Measurements from ENCODE around the gene EBF3.

DNA sequence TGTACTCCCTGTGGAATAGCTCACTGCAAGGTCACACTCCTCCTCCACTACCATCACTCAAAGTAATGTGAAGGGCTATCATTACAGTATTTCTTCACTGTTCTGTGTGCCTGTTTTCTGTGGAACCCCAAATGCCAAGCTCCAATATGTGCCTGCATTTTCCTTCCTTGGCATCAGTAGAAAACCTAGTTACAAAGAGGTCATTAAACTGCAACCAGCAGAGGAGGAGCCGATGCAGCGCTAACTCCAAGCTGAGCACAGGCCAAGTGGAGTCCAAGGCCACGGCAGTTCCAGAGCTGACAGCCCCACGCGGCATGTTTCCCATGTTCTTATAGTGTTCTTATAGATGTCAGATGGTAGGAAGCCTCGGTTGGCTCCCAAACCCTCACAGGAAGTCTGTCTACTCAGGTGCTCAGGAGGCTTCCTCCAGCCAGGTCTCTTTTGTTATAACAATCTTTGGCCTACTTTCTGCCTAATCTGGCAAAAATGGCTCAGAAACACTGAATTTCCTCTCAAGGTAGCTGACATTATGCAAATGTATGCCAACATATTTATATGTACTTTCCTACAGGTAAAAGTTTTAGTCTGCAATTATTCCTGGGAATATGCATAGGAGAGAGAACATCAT is 21.6 kb downstream of the BCCIP start:
- RRBS = no CpG with 5 or more reads among the region's 6 CpGs

DNA sequence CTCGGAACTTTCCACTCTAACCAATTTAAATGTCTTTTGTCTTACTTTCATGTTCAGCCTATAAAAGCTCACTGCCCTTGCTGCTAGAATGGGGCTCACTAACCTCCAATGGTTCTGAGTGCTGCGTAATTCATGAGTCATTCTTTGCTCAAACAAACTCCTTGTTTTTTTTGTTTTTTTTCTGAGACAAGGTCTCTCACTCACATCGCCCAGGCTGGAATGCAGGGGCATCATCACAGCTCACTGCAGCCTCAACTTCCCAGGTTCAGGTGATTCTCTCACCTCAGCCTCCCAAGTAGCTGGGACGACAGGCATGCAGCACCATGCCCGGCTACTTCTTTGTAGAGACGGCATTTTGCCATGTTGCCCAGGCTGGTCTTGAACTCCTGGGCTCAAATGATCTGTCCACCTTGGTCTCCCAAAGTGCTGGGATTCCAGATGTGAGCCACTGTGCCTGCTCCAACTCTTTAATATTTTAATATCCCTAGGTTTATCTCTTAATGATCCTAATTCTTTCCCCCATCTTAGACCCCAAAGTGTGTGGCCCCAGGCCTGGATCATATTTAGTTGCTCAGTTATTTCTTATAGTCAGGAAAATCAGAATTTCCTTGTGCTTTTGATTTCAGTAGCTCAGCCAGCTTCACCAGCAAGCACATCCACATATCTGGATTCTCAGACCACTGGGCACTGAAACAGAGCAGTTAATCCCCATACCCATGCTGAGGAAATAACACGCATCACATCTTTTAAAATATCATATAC is 1.4 kb downstream of the DHX32 start:
- RRBS = no CpG with 5 or more reads among the region's 7 CpGs

- RRBS = 38% methylated on average over 21 of the region's 37 CpGs
Observed at GRCh38 chr10:125896160-125896372, 298 bp upstream of the FANK1 start.

GRCh38 chr10:126070396-126071270 is 174.3 kb downstream of the FANK1 start:
- RRBS = no CpG with 5 or more reads among the region's 10 CpGs

DNA sequence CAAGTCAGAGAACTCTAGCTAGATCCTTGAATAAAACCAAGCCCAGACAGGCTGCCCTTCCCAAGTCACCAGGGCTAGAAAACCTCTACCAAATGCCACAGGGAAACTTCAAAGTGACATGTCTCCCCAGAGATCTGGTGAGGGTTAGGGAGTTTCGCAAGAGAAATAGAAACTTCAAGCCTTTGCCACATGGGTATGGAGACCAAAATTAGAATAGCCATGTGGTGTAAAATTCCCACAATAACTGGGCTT is 14.4 kb downstream of the ADAM12 start:
- RRBS = no CpG with 5 or more reads among the region's 1 CpG

GRCh38 chr10:126944090-126944727 is 39.0 kb downstream of the DOCK1 start:
- RRBS = no CpG with 5 or more reads among the region's 16 CpGs

DNA sequence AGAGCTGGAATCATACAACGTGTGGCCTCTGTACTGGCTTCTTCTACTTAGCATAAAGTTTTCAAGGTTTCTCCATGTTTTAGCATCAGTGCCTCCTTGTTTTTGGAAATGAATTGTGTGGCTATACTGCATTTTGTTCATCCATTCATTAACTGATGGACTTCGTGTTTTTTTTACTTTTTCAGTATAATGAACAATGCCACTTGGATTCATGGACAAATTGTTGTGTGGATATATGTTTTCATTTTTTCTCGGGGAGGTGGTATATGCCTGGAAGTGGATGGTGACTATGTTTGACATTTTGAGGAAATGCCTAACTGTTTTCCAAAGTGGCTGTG is 86.8 kb downstream of the INSYN2A start:
- RRBS = no CpG with 5 or more reads among the region's 3 CpGs

GRCh38 chr10:127534309-127534546 is 14.9 kb upstream of the NPS start:
- RRBS = no CpG with 5 or more reads among the region's 2 CpGs

DNA sequence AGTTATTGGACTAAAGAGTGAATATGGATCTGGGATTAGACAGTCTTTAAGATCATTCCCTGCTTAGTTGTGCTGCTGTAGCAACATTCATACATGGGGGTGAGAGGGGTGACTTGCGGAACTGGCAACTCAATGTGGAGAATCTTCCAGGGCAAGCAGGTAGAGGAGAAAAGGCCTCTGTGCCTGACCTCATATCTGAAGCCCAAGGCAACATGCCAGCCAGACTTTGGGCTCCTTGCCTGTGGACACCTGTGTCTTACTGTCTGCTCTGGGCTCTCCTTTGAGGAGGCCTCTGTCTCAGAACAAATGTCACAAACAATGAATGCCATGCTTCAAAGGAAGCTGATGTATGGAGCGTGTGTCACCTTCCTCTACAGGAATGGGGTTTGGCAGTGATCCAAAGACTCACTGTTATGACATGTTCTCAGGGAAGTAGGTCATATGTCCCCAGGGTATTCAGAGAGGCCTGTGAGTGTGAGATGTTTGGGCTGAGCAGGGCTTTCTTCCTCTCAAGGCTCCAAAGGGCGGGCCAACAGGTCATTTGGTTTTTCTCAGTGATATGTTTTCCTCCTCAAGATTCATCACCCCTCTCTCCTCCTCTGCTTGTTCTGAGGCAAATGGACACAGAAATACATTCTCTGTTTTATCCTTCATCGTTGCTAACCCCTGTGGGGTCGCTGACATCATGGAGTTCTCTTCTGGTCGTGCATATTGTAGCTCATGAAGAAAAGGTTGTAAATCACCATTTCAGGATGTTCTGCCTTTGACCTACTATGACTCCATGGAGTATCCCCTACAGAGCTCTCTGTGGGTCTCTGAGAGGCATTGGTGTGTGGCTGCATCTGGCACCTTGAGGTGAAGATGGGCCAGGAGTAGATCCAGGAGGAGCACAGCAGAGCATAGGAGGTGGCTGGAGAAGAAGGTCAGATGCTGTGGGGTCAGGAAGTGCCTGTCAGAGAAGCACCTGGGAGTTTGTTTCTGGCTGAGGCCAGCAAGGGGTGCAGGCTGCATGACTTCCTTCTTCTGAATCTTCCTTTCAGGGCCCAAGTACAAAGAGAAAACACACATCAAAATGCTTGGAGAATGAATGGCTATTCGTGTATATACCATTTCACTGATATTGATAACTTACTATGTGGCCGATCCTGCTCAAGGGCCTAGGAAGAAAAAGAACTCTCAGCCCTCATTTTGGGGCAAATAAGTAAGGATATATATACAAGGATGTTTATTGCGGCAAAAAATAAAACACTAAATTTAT is 38.7 kb downstream of the PTPRE start:
- RRBS = no CpG with 5 or more reads among the region's 9 CpGs

- RRBS = no CpG with 5 or more reads among the region's 12 CpGs
Observed at GRCh38 chr10:127977380-127978019, 70.6 kb downstream of the PTPRE start.

DNA sequence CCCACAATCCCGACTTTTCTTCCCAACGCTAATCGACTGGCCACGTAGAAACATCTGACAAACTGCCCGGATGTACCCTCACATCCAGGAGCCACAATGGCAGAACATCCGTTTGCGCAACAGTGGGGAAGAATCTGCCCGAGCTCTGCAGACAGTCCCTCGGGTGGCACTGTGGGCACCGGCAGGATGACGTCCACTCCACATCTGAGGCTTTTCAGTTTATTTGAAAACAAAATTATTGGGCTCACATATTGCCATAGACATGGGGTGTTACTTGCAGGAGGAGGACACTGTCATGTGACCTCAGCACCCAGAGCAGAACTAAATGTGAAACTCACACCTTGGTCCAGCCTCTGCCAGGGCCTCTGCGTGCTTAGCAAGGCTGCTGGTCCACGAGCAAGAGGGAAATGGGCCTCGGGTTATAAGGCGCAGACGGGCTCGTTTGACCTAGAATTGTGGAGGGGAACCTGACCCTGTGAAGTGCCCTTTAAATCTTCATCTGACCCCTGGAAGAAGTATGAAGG is 84.0 kb downstream of the MKI67 start:
- RRBS = 76% methylated on average over 3 of the region's 17 CpGs

DNA sequence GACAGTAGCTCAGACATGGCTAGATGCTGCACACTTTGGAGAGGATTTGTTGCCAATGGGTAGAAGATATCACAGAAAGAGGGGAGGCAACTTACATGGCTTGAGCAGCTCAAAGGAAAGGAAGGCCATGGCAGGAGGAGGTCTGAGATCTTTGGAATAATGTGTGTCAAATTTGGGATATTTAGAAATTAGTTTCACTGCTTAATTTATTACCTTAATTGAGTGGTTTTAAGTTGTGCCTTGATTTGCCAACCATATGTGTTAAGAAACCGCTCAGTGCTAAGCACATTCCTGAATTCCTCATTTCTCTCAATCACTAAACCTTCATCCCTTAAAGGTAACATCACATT is 68.5 kb downstream of the MKI67 start:
- RRBS = no CpG with 5 or more reads among the region's 1 CpG

DNA sequence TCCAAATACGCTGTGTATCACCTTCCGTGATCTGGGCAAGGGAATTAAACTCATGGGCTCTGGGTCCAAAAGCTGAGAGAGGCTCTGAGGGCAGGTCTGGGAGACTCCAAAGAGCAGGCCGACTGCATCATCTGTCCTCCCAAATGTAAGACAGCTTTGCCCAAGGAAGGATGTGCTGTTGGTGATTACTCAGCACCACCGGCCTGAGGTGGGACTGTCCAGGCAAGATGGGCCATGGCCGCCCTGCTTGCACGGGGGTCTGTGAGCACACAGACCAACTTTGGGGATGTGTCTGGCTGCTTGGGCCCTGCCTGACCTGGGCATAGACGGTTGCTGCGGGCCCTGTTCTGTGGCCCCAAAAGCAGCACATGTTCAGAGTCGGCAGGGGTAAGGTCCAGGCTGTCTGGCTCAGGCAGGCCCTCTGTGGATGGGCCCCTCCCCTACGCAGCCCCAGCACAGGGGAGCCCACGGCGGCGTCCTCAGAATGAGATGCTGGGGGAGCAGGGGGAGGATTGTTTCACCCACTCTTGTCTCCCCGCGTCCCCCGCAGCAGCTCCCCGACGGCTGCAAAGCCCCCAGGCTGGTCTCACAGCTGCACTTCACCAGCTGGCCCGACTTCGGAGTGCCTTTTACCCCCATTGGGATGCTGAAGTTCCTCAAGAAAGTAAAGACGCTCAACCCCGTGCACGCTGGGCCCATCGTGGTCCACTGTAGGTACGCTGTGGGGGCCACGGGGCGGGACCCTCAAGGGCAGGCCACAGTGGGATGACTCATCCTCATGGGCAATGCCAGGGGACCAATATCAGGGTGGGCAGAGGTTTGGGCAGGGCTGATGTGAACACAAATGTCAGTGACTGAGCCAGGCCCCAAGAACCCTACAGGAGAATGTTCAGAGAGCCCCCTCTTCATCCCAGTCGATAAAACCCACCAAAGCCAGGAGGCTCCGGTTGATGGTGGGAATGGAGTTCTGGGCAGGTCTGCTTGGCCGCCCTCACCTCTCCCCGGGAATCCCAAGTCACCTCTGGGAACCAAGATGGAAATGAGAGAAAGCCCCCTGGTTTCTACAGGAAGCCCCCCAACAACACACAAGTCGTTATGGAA is 58.3 kb downstream of the MKI67 start:
- RRBS = 87% methylated on average over 3 of the region's 32 CpGs

GRCh38 chr10:128070736-128071067 is 55.5 kb downstream of the MKI67 start:
- RRBS = 92% methylated on average over 4 of the region's 10 CpGs

DNA sequence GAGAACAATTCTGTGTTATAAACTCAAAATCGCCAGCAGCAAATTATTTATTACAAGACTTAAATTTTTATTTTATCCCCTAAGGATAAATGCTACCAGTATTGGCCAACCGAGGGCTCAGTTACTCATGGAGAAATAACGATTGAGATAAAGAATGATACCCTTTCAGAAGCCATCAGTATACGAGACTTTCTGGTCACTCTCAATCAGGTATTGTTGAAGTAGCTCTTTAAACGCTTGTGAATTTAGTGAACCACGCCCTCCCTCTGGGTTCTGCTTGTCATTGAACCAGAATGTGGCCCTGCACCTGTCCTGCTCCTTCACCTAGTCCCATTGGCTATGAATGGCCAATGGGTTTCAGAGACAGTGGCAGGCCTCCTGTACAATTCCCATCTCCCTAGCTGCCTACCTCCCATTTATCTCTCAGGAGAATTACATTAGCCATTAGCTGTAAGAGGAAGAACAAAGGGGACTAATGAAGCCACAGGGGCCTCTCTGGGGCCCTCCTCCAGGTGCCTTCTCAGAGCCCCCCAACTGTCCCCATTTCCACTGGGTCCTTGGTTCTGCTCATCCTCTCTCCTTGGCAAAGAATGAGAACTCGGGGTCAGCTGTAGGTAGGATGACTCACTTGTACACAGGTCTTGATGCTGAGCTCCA is 49.6 kb downstream of the MKI67 start:
- RRBS = no CpG with 5 or more reads among the region's 7 CpGs

DNA sequence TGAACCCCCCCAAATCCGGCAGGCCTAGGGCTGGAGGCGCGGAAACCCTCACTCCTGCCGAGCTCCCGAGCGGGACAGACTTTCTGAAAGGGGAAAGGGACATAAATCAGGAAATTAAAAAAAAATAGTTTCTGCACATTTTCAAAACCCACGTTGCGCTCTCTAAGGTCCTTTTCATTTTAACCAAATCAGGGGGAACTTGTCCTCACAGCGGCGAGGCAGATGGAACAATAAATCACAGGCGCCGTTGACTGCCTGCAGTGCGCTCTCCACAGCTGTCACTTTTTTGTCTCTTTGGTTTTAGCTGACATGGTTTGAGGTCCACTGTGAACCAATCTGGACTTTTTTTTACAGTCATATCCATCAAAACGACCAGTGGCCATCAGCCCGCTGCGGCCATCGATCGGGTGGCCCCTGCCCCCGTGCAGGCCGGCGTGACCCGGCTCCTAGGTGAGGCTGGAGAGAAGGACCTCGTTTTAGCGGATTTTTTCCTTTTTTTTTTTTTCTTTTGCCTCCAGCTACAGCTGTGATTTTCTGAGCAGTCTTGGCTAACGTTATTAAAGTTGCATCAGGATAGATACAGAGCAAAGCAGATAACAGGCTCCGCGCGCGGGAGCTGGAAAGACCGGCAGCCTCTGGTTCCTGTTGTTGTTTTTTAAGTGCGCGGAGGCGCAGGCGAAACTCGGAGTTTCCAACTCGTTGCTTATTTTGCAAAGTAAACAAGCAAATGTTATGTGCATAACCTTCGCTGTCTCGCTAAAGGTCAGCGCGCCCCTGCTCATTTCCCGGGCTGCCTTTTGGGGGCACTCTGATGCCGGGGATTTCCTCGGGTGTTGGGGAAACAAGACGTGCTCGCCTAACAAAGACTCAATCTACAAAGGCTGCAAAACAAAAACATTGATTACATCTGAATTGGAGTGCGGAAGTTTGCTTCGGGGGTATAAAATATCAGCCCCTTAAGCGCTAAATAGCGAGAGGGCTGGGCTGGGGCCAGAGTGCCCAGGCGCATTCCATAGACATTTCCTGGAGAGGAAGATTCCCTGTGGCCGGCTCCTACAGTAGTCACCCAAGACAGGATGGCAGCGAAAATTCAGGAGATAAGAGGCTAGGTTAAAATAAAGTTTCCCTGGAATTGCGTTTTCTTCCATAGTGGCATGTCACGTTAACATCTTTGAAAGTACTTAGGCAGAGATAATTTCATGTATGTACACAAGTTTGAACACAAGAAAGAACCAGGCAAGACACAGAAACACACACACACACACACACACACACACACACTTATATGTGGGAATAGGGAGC is 414.9 kb upstream of the MKI67 start:
- RRBS = 12% methylated on average over 1 of the region's 54 CpGs

DNA sequence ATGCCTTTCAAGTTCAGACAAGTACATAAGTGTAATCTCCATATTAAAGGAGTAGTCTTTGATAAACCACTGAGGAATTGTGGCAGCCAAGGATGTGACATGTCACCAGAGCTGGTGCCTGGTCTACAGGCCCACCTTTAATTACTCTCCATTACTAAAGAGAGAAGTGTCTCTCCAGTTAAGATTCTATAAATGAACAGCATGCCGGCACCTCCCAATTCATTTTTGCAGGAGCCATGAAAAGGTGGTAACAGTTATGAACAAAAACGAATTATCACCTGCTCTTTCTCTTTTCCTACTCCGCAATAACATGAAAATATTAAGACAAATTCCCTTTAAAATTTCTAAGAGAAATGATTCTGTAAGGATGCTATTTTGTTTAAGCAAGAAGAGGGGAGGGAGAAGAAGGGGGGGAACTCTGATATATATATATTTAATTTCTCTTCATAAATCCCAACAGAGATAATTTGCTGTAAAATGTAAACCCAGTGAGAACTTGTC is 569.1 kb upstream of the MKI67 start:
- RRBS = no CpG with 5 or more reads among the region's 3 CpGs

DNA sequence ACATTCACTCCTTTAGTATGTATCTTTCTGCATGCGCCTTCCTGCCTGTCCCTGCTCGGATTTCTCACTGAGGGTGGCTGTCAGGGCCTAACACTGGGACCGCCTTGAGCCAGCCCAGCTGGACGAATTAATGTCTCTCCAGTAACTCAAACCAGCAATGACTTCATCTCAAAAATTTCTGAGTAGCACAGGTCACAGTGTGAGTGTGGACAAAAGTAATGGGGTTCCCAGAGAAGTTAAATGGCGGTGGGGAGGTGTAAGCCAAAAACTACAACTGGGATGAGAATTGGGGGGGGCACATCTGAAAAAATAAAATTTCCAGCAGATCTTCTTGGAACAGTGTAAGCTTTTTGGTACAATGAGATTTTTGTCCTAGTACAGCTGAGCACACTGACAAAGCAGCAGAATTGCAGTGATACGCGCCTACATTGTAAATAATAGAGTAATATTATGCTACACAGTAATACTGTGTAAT is 443.9 kb upstream of the MGMT start:
- RRBS = no CpG with 5 or more reads among the region's 7 CpGs

- RRBS = 1% methylated on average over 9 of the region's 89 CpGs
Observed at GRCh38 chr10:129964001-129964634, at the start of gene EBF3. TSS of gene EBF3 (minus strand) at chr10:129964274.

DNA sequence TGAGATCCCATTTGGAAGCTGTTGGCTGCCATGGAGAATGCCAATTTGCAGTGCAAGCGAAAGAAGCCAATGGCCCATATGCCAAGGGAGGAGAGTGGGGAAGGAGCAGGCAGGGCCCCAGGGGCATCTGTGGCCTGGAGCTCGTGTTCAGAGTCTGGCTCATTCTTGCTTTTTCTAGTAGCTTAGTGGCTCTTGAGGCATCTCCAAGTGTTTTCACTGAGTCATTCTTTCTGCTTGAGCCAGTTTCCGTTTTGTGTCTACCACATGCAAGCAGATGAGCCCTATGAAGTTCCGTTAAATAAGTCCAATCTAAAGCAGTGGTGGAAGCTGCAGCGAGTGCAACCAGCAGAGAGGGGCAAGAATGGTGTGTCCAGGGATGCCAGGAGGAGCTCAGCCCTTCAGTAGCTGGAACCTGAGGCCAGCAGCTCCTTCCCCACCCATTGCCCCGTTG is 57.3 kb upstream of the EBF3 start:
- RRBS = no CpG with 5 or more reads among the region's 6 CpGs

Data from AG10803 (cell line).